SEM (cell line): ENCODE results near the genes NCOR1, CENPV, LRRC75A and MPRIP.

GRCh38 chr17:16013732-16014653, 14.4 kb downstream of the TTC19 start:
- PRO-cap = no peak

DNA sequence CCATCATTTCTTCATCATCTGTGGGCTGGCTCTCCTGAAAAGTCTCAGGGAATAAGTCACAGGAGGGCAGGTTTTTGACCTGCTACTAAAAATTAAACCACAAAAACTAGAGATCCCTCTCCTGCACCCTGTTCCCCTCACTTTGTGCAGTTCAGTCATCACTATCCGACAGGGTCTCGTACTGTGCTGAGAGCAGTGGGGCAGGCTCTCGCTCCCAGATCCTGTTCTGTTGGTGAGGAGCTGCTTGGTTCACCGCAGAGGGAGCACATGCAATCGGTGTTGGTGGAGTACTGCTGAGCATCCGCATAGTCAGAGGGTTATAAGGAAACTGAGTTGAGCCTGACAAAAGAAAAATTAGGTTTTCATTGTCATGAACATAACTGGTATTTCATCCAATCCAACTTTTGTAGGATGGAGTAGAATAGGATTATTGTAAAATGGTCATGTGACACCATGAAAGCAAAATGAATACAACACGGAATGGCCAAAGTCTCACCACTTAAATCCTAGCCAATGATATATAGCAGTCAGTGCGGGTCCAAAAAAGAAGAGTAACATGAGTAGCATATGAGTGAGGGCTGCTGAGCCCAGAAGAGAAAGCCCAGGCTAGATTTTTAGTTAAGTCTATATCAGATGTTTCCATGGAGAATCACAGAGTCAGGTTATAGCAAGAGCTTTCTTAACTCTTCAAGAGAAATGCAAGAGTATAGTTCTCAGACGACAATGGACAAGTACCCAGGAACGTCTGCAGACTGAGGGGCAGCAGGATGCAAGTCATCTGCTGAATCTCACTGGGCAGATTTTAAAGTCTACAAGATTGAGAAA, 32.7 kb downstream of the TTC19 start:
- PRO-cap = no peak

- PRO-cap = no peak
Measured at GRCh38 chr17:16057828-16058187, 58.2 kb downstream of the TTC19 start.

DNA sequence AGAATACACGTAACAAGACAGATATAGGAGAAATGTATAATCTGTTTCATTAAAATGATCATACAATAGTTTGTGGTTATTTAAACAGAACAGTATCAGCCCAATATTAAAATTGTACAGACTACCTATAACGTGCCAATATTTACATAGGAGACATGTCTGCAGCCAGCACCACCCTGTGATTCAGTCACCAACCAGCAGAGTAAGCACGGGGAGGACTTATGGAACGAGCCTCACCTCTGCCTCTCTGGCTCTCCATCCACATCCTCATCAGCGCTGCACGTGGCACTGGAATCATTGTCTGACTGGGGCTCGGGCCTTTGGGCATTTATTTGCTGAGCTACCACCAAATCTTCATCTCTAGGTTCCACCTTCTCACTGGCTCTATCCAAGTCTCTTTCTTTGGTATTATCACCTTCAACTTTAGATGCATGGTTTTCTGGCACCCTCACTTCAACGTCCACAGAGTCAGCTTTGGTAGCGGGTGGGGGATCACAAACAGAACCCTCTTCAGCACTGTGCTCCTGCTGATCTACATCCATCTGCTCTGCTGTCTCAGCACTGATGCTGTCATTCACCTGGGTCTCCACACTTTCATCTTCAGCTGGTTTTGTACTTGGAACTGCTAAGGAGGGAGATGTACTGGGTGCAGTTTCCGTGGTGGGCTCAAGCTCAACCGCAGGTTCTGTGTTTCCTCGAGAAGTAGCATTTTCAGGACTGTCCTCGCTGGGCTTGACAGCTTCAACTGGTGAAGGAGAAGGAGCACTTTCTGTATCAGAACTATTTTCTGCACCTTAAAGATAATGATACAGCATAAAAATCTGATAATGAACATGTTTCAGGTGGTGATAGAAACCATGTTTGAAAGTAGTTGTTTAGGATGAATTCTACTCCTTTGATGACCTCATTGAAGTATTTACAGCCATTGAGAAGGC, 101.7 kb downstream of the TTC19 start:
- PRO-cap = no peak

DNA sequence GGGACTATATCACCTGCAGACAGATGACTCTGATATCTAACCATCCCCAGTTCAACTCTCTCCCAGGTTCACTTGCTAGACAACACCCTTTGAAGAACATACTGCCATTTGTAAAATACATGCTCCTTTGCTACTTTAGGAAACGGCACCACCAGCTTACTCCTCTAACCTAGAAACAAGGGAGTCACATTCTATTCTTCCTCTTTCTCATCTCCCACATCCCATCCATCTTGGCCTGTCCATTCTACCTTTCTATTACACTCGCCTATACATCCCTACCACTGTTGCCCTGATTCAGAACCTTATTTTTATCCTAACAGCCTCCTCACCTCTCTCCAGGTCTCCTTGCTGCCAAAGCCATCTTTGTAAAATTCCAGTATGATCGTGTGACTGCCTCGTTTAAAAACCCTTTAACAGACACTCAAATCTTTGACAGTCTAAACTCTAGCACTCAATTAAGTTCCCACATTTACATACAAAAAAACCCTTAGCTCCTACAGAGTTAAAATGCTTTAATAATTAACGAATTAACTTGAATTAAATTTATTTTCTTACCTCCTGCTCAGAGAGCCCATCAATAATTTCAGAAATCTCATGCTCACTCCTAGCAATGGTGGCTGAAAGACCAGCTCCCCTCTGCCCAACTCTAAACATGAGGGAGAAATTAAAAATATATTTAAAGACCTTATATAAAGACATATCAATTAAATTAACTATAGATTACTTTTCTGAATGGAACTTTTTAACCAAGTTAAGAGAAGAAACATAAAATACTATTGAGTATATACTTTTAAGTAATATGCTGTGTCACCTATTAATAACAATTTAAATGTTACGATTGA, 72.1 kb downstream of the NCOR1 start:
- PRO-cap = no peak

DNA sequence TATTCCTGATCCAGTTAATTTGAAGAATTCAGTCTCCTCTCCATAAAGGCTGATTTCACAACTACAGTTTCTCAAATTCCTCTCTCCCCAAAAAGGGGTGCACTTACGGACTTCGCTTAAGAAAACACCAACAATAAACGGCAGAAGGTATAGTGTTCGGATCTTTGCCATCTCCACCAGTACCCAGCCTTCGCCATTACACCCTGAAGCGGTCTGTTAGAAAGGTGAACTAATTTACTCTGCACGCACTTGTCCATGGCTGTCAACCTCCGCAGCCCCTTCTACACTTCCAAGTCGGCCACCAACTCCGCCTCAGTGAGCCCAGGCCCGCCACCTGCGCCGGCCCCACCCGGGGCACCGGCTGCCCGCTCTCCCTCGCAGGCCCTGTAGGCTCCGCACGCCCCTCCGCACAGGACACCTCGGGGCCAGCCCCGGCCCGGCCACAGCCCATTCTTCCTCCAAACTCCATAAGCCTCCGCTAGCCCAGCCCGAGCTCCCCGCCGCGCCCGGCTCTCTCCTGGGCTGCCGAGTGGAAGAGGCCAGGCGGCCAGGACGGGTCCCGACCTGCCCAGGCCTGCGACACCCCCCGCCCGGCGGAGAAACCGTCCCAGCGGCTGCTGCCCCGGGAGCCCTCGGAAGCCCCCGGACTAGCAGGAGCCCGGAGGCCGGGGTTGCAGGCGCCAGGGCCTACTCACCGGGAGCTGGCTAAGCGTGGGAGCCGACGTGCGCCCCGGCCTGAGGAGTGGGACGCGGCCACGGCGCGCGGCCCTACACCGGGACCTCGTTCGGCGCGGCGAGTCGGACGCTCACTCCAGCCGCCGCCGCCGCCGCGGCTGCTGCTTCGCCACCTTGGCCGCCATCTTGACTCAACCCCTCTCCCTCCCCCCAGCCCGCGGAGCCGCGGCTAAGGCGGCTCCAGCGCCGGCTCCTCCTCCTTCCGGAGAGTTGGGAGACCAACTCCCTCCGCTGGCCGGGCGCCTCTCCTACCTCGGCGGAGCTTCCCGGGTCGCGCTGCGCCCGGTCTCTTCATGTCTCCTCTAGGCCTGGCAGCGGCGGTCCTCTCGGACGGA, at the start of gene NCOR1:
Gene NCOR1, minus strand, starts transcription at position 868 of the 1,070 bp plus-strand sequence.
- PRO-cap = bidirectional peak, plus-strand start at position 412 of the sequence, minus-strand start at position 215 of the sequence; bidirectional peak, plus-strand start at position 984 of the sequence, minus-strand start at position 881 of the sequence

- PRO-cap = bidirectional peak, plus-strand start at chr17:16353622, minus-strand start at chr17:16353450
Measured at GRCh38 chr17:16352964-16354015, at the start of gene CENPV. TSS of gene CENPV (minus strand) at chr17:16353469.

- PRO-cap = no peak
Measured at GRCh38 chr17:16374123-16374634, 6.7 kb upstream of the UBB start.

- PRO-cap = no peak
Measured at GRCh38 chr17:16398436-16399138, 16.8 kb upstream of the TRPV2 start.

- PRO-cap = no peak
Measured at GRCh38 chr17:16491731-16492642, at the start of gene LRRC75A. TSS of gene LRRC75A (minus strand) at chr17:16492193.

GRCh38 chr17:16893554-16893829, 78.4 kb downstream of the TNFRSF13B start:
- PRO-cap = no peak

DNA sequence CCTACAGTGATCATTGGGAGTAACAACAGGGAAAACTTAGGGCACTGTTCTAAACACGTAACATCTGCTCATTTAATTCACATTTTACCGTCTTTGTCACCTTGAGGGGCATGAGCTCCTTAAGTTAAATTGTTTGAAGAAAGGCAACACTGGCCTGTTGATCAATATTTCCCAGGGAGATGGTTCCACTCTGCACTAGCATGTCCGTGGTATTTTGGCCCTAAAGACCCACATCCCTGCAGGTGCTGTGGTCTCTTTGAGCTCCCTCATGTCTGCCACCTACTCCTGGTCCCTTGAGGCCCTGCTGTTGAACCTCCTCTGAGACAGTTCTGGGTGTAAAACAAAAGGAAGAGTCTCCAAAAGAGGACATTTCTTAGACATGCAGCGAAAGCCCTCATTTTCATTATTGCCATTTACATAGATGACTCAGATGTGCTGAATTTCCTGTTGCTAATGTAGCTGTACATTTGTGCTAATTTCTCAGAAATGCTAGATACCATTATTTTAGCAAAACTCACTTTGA, 4.2 kb upstream of the TNFRSF13B start:
- PRO-cap = no peak

- PRO-cap = bidirectional peak, plus-strand start at chr17:17042483, minus-strand start at chr17:17042223
Measured at GRCh38 chr17:17041886-17042769, at the start of gene MPRIP. TSS of gene MPRIP (plus strand) at chr17:17042457.

GRCh38 chr17:17056064-17056793, 14.0 kb downstream of the MPRIP start:
- PRO-cap = no peak

- PRO-cap = no peak
Measured at GRCh38 chr17:17104456-17104924, 62.2 kb downstream of the MPRIP start.

GRCh38 chr17:17119053-17120009, 77.1 kb downstream of the MPRIP start:
- PRO-cap = no peak

GRCh38 chr17:17125147-17126132, 80.7 kb downstream of the PLD6 start:
- PRO-cap = no peak

DNA sequence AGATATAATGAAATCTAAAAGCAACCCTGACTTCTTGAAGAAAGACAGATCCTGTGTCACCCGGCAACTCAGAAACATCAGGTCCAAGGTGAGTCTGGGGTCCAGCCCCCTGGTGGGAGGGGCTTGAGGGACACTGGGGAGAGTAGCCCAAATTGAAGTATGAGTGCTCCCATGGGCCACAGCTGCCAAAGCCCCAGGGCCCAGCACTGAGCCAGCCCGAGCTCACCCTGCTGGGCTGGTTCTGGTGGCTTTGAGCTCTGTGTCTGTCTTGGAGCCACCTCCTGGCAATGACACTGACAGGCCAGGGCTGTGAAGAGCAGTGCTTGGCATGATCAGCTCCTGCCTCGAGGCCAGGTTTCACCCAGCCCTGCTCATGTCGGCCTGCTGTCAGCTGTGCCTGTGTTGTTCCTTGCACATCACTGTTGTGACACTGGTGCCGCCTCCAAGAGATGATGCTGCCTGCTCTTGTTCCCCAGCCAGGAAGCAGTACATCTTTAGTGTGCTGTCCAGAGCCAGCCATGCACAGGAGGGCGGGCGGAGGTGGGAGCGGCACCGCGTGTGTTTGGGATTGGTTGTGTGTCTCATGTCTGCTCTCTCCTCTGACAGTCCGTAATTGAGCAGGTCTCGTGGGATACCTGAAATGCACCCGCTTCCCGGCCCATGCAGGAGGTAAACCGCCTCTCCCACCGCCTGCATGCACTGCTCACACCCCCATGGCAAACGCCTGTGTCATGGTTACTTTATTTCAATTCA, 26.0 kb downstream of the PLD6 start:
- PRO-cap = no peak

DNA sequence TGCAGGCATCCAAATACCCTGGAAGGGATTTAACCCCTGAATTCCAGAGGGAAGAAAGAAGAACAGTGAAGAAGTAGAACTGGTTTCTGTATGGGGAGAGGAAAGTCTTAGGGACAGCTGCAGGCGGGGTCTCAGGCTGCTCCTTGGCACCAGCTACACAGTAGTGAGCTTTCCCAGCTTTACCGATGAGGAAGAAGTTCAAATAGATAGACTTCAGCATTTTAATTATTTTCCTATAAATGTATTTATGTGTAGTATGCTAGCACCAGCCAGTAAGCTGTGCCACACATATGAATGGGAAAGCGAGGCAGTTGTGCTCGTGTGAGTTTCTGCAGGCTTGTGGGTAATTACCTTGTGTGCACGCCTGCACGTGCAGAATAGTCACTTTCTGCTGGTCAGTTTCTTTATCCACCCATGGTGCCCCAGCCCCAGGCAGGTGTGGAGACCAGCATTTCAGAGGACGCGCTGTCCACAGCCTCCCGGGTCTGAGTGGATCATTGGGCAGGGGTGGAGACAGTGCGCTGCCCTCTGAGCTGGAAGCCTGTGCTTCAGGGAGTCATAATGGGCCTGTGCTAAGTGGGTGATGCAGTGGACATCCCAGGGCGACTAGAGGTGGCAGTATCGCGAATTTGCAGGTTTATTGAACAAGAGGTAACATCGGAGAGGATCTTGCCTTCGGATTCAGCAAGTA, 18.3 kb downstream of the PLD6 start:
- PRO-cap = no peak

DNA sequence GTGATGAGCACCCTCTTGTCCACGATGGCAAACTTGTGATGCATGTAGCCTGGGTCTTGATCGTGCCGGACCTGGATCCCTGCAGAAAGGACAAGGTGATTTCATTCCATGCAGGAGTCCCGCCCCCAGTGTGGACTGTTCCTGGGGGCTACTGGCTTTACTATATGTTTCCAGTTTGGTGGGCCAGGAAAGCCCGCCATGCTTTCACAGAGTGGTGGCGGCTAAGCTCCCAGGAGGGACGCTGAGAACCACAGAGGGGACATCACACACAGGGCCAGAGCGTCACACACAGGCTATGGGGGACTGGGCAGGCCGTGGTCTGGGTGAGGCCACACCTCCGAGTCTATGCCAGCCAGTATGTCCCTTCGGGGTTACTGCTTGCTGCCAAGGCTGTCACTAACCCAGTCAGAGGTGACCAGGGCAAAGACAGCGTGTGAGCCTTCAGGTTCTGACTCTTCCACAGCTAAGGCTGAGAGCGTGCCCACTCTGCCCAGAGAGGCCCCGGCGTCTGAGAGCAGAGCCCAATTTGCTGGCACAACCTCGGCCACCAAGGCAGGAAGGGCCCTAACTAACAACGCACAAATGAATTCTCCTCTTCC, 3.0 kb downstream of the PLD6 start:
- PRO-cap = no peak